Upper lobe of left lung (tissue), 5 donors: ENCODE measurements around a stretch of chr18.

DNA sequence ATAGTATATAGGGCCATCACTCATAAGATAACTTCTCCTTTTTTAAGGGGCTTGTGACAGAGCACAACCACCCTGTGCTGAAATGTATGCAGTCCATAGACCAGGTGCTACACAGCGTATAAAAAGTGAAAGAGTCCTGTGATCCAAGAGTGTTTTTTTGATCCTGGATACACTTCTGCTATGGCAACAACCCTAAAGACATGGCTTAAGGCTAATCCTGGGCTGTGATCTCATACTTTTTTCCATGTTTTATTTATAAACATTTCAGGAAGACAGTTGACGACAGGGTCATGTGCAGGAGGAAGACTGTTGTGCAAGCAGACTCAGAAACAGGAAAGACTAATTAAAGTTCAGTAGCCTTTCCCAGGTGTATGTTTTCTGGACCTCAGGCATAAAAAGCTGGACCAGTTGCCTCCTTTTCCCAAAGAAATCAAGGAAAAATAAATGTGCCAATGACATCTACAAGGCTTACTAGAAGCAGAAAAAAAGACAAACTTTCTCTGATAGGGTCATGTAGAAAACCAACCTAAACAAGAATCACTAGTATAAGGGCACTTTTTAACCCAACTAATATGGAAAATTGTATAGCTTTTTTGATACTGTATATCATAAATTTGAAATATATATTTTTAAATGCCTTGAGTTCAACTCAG lies 400.7 kb upstream of the TCF4 start:
- PRO-cap, 2 experiments: peak in 1 of 2 experiments; most common plus-strand start position 374 of the sequence (in 1); most common minus-strand start position 230 of the sequence (in 1)
- RAMPAGE, long total RNA, 4 experiments: no peak in any of the 4 experiments

GRCh38 chr18:55997825-55998610 lies 410.0 kb upstream of the TCF4 start:
- PRO-cap, 2 experiments: no peak in any of the 2 experiments
- RAMPAGE, long total RNA, 4 experiments: no peak in any of the 4 experiments

GRCh38 chr18:56068307-56068506 lies 480.2 kb upstream of the TCF4 start:
- PRO-cap, 2 experiments: no peak in any of the 2 experiments
- RAMPAGE, long total RNA, 4 experiments: no peak in any of the 4 experiments

- PRO-cap, 2 experiments: peak in 1 of 2 experiments; most common plus-strand start chr18:56200123 (in 1); most common minus-strand start chr18:56200096 (in 1)
- RAMPAGE, long total RNA, 4 experiments: no peak in any of the 4 experiments
Observed at GRCh38 chr18:56199856-56200410, 438.5 kb downstream of the TXNL1 start.

DNA sequence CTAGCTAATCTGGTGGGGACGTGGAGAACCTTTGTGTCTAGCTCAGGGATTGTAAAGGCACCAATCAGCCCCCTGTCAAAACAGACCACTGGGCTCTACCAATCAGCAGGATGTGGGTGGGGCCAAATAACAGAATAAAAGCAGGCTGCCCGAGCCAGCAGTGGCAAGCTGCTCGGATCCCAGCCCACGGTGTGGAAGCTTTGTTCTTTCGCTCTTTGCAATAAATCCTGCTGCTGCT lies 65.5 kb downstream of the TXNL1 start:
- PRO-cap, 2 experiments: peak in 1 of 2 experiments; most common plus-strand start position 163 of the sequence (in 1)
- RAMPAGE, long total RNA, 4 experiments: no peak in any of the 4 experiments

DNA sequence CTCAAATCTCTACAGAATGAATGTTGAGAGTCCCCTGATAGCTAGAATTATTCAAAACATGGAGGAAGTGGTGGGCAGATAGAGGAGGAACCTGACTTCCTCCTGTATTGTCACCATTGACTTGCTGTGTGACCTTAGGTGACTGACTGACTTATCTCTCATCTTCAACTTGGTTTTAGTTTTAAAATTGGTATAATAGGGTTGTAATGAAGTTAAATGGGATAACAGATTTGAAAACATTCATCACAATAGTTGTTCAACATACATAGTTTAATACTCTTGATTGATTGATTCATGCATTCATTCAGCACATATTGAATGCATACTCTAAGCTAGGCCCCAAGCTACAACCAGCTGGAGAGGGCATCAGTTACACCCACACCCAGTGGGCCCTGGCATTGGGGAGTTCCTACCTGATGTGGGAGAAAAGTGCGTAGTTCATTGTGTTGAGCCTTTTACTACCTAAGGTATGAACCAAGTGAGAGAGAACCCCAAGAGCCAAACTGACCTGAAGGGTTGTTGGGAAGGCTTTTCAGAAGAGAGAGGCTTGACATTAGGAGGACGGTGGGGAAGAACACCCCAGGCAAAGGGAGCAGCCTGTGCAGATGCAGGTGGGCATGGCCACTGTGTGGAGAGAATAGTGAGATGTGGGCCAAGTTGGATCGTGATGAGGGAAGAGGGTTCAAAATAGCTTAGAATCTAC lies 96.1 kb downstream of the WDR7 start:
- PRO-cap, 2 experiments: no peak in any of the 2 experiments
- RAMPAGE, long total RNA, 4 experiments: start-site peak on the plus strand in 1 of 4 experiments, centred at position 191 of the sequence, 5 reads per replicate

DNA sequence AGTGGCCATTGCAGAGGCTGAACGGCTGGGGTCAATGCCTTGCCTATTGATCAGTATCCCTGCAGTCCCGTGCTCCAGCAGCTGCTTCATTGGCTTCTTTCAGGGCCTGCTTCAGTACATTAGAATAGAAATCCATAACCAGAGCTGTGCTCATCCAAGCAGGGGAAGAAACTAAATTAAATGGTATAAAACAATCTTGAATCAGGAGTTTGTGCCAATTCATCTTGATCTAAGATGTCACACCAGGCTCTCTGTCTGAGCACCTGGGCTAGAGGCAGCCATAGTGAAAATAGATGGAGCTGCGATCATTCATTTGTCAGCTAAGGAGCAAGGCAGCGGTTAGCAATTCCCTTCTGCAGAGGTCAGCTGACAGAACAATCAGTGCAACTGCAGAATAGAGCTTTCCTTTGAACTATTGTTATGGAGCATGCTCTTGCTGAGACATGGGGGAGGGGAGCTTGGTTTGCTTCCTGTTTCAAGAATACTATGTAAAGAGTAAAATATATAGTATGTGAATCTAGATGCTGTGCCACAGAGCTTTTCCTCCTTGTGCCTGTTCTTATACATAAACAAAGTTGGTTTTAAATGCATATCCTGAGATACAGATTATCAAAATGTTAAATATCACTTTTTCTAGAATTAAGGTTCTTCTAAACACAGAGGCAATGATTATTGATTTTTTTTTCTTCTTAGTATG lies 222.6 kb downstream of the WDR7 start:
- PRO-cap, 2 experiments: no peak in any of the 2 experiments
- RAMPAGE, long total RNA, 4 experiments: no peak in any of the 4 experiments

- PRO-cap, 2 experiments: no peak in any of the 2 experiments
- RAMPAGE, long total RNA, 4 experiments: no peak in any of the 4 experiments
Observed at GRCh38 chr18:57632228-57632448, 10.5 kb upstream of the NARS1 start.

- PRO-cap, 2 experiments: no peak in any of the 2 experiments
- RAMPAGE, long total RNA, 4 experiments: start-site peak on the minus strand in 1 of 4 experiments, at chr18:57661202-57661613 at its widest, 17 reads per replicate
Observed at GRCh38 chr18:57661148-57661571, 39.5 kb upstream of the NARS1 start.

DNA sequence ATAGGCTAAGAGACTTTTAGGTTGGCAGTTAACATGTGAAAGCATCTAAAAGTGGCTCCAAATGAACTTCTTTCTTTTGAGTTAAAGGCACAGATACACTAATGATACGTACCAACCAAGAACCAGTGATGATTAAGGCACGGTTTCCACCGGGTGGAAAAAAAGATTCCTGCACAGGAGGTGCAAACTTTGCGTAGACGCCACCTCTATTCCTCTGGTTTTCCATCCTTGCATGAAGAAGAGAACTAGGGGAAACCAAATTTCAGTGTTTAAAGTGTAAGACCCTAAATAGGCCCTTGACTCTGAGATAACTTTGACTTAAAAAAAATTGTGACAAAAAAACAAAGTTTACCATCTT lies 40.7 kb upstream of the NARS1 start:
- PRO-cap, 2 experiments: no peak in any of the 2 experiments
- RAMPAGE, long total RNA, 4 experiments: start-site peak on the minus strand in 1 of 4 experiments, centred at position 207 of the sequence, 21 reads per replicate

GRCh38 chr18:57833309-57833755 lies 30.2 kb upstream of the ATP8B1 start:
- PRO-cap, 2 experiments: no peak in any of the 2 experiments
- RAMPAGE, long total RNA, 4 experiments: no peak in any of the 4 experiments

GRCh38 chr18:58102775-58103211 lies 58.8 kb downstream of the NEDD4L start:
- PRO-cap, 2 experiments: no peak in any of the 2 experiments
- RAMPAGE, long total RNA, 4 experiments: no peak in any of the 4 experiments

GRCh38 chr18:58174570-58174908 lies 130.5 kb downstream of the NEDD4L start:
- PRO-cap, 2 experiments: no peak in any of the 2 experiments
- RAMPAGE, long total RNA, 4 experiments: no peak in any of the 4 experiments

DNA sequence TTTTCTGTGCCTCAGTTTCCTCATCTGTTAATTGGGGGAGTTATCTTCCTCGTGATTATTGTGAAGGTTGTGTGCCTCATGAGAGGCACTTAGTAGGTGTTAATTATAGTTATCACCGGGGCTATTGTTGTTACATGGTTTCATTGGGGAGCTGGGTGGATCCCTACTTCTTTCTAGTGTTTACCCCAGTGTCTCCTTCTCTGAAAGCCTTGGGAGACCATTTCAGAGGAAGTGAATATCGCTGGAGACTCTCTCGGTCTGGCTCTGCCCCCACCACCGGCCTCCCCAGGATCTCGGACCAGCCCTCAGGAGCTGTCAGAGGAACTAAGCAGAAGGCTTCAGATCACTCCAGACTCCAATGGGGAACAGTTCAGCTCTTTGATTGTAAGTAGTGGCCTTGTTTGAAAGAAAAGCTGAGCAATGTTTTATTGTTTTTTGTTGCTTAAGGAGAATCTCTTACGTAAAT lies 286.5 kb downstream of the NEDD4L start:
- PRO-cap, 2 experiments: no peak in any of the 2 experiments
- RAMPAGE, long total RNA, 4 experiments: no peak in any of the 4 experiments

DNA sequence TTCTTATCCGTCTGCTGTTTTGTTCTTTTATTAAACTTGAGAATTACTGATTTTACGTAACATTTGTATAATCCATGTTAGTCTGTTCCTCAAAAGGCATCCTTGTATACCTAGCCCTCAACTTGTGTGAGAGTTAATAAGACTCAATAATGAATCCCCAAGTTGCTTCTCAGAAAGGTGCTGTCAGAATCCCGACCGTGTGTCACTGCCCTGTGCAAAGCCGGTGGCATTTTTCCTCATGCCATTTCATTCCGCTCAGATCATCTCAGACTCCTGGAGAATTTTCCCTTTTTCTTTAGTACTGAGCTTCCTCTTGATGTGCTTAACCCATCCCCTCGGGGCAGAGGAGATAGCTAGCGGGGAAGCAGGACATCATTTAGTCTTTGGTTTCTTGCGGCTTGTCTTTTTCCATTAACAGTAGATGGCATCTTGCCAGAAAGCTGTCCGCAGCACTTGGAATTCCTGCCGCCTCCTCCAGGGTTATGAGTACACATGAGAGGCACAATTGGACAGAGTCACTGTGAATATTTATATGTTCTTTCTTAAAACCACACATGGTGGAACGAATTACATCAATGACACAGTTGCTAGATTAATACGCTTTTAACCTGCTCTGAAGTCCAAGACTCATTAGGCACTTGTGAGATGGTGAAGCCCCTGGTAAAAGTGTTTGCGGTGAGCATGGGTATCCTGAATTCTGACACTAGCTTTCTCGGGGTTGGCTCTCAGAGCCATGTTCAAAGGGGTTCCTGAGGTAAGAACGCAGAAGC lies 226.7 kb downstream of the ALPK2 start:
- PRO-cap, 2 experiments: no peak in any of the 2 experiments
- RAMPAGE, long total RNA, 4 experiments: no peak in any of the 4 experiments

- PRO-cap, 2 experiments: no peak in any of the 2 experiments
- RAMPAGE, long total RNA, 4 experiments: no peak in any of the 4 experiments
Observed at GRCh38 chr18:58429530-58429882, 199.4 kb downstream of the ALPK2 start.

GRCh38 chr18:58454224-58455471 lies 174.2 kb downstream of the ALPK2 start:
- PRO-cap, 2 experiments: no peak in any of the 2 experiments
- RAMPAGE, long total RNA, 4 experiments: no peak in any of the 4 experiments

DNA sequence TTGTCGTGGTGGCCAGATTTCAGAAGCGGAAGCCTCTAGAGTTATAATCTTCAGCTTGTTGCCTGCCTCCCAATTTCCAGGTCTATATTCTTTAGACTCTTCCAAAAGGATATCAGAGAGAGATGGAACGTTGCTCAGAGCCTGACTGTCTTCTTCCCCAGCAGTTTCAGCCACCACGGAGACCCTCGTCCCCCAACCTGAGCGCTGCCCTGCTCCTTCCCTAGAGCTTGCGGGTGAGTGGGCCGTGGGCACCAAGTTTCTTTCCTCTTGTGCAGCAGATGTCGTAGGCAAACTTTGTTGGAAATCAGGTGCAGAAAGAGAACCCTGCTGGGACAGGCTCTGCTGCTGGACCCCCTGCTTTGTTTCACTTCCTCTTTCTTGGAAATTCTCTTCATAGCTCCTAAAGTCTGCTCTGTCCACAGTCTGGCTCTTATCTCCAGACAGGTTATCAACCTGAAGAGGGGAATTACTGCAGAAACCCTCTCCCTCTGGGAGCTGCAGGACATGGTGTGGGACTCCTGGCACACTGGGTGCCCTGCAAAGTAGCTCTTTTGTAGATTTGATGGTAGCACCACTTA lies 92.4 kb downstream of the ALPK2 start:
- PRO-cap, 2 experiments: no peak in any of the 2 experiments
- RAMPAGE, long total RNA, 4 experiments: no peak in any of the 4 experiments

- PRO-cap, 2 experiments: no peak in any of the 2 experiments
- RAMPAGE, long total RNA, 4 experiments: no peak in any of the 4 experiments
Observed at GRCh38 chr18:58623954-58624640, 4.8 kb downstream of the ALPK2 start.

DNA sequence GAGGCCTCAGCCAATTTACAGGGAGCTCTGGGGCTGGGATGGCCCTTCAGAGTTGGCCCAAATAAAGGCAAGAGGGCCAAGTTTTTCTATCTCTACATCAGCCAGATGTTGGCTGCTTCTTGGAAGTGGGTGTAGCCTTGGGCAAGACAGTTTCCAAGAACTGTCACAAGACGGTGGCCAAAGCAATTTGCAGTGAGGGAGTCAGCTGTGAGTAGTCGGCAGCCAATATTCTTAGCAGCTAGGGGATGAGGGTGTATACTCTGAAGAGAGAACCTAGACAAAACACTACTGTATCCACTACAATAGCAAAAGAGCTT lies 5.6 kb upstream of the ZNF532 start:
- PRO-cap, 2 experiments: no peak in any of the 2 experiments
- RAMPAGE, long total RNA, 4 experiments: no peak in any of the 4 experiments